ENCODE measurements around a stretch of chr5.

DNA sequence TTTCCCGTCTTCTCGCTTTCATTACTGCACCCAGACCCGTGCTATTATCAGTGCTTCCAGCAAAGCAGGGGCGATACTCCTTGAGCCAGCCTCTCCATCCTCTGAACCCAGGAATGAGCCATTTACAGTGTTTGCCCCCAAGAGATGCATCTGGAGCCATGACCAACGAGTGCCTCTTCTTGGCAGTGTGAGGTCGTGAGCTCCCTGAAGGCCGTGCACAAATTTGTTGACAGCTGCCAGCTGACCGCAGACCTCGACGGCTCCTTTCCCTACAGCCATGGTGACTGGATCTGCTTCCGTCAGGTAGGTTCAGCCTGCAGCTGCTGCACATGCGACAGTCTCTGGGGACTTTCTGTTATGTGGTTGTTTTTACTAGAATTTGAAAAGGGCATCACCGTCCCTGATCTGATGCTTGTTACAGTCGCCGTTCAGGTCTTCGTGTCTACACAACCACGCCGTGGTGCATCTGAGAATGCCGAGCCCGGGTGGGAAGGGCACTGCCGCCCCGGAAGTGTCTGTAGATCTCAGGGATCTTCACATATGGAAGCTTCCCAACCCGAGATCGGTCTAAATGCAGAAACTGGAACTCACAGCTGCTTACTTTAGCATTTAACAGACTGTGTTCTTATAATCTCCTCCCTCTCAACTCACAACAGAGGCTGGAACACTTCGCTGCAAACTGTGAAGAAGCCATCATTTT lies 36.5 kb upstream of the LRRC14B start:
- RAMPAGE, long total RNA: no peak
- RRBS: no CpG with 5 or more reads among the region's 25 CpGs

GRCh38 chr5:168467-168727 lies 22.9 kb upstream of the LRRC14B start:
- RAMPAGE, long total RNA: no peak
- RRBS: no CpG with 5 or more reads among the region's 5 CpGs

DNA sequence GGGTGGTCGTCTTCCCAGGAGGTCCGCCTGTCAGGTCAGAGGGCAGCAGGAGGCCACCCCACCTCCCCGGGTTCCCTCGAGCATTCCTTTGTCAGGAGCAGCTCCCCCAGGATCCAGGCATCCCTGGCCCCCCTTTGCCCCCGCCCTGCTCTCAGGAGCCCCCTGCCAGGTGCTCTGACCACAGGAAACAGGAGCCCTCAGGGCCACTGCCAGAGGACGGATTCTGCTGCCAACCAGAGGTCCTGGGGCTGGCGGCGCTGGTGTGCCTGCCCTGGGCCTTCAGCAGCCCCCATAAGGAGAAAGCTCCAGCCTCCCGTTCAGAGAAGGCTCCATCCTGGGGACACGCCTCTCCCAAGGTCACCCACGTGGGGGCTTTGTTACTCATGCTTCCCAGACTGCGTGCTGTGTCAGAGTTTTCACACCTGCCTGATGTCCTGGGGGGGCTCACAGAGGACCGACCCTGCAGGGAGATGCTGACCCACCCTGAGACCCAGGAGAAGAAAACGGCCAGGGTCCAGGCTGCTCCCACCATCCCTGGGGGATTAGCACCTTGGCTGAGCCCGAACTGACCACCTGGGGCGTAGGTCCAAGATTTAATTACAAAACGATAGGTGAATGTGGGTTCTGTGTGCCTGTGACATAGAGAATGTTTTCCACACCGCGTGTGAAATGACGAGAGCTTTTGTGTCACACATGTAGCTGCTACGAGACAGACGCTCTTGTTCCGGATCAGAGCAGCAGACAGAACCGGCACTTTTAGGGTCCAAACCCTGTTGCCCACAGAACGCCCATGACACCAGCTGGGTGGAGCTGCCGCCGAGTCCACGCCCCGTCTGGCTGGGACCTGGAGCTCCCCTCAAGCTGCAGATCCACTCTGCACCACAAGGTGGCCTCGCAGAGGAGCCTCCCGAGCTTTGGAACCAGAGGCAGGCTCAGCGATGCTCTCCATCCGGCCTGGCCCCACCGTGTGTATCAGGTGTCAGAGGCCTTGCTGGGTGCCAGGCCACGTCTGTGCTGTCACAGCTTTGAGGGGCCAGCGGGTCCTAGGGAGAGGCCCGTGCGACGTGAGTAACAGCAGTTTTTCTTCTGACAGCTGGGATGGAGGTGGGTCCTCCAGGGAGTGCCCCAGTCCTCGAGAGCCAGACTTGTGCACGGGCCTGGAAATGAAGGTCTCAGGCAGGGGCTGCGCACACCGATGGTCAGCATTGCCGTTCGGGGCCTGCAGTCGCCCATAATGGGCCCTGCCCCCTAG lies 3.0 kb upstream of the LRRC14B start:
- RAMPAGE, long total RNA: no peak
- RRBS: no CpG with 5 or more reads among the region's 46 CpGs

- RAMPAGE, long total RNA: no peak
- RRBS: 31% methylated on average over 11 of the region's 50 CpGs
Observed at GRCh38 chr5:322389-323029, 995 bp downstream of the AHRR start.

GRCh38 chr5:532471-533252 lies 8.4 kb upstream of the SLC9A3 start:
- RAMPAGE, long total RNA: no peak
- RRBS: 18% methylated on average over 4 of the region's 27 CpGs

DNA sequence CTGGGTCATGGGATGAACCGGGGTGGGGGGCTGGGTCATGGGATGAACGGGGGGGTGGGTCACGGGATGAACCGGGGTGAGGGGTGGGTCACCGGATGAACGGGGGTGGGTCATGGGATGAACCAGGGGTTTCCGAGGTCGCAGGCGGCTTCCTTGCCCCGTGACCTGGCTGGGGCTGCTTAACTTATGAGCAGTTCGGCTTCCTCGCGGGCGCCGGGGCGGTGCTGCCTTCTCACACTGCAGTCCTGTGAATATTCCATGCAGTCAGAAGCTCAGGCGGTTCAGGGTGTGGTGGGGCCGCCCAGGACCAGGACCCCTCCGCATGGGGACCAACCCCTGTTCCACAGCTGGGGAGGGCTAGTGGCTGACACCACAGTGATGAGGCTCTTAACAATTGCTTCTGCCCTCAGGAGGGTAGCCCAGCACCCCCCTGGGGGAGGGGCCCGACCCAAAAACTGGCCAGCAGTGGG lies 30.8 kb upstream of the SLC9A3 start:
- RAMPAGE, long total RNA: no peak
- RRBS: 96% methylated on average over 8 of the region's 20 CpGs

- RAMPAGE, long total RNA: no peak
- RRBS: no CpG with 5 or more reads among the region's 14 CpGs
Observed at GRCh38 chr5:556007-556344, 31.7 kb upstream of the SLC9A3 start.

GRCh38 chr5:692453-693116 lies 567 bp downstream of the TPPP start:
- RAMPAGE, long total RNA: no peak
- RRBS: no CpG with 5 or more reads among the region's 52 CpGs

DNA sequence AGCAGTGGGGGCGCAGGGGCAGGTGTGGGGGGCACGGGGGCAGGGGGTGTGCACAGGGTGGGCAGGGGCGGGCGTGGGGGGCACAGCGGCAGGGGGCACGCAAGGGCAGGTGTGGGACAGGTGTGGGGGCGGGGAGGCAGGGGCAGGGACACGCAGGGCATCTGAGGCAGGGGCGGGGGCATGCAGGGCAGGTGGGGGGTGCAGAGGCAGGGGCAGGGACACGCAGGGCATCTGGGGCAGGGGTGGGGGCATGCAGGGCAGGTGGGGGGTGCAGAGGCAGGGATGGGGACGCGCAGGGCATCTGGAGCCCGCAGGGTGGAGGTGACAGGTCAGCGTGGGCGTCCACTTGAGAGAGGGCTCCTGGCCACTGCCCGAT lies 33.2 kb downstream of the ZDHHC11B start:
- RAMPAGE, long total RNA: no peak
- RRBS: no CpG with 5 or more reads among the region's 16 CpGs

GRCh38 chr5:785334-785744 lies 810 bp upstream of the ZDHHC11B start:
- RAMPAGE, long total RNA: no peak
- RRBS: no CpG with 5 or more reads among the region's 29 CpGs

DNA sequence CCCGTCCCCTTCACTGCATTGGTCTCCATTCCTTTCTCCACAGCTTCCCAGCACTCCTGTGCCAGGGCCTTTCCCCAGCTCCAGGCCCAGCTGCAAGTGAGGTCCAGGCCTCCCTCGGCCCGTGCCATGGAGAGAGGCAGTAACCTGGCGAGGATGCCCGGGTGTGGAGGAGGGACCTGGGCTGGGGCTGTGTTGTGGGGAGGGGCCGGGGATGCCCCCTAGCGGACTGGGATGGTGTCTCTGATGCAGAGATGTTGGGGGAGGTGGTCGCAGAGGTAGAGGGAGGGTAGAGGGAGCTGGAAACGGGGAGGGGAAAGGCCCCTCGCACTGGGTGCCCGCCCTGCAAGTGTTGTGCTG lies 26.2 kb upstream of the NKD2 start:
- RAMPAGE, long total RNA: no peak
- RRBS: 34% methylated on average over 2 of the region's 11 CpGs

DNA sequence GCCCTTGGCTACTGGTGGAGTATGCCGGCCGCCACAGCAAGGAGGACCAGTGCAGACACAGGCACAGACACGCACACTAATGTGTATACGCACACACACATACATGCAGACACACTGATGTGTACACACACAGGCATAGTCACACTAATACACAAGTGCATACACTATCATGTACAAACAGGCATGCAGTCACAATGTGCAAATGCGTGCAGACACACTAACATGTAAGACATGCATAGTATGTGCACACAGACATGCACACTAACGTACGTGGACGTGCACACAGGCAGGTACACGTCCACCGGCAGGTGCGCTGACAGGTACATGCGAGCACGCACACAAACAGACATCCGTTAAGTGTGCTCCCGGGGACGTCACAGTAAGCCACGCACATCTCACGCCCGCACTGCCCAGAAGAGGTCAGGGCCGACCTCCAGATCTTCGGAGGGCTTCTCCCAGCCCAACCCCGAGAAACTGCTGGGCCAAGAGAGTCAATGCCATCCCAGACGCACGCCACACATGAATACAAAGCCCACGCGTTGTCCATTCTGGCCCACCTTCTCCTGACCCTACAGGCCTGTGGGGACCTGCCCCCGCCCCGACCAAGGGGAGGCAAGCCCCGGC lies 46.6 kb downstream of the NKD2 start:
- RAMPAGE, long total RNA: no peak
- RRBS: 98% methylated on average over 6 of the region's 29 CpGs

GRCh38 chr5:1260496-1260962 lies 34.3 kb downstream of the TERT start:
- RAMPAGE, long total RNA: no peak
- RRBS: no CpG with 5 or more reads among the region's 15 CpGs

DNA sequence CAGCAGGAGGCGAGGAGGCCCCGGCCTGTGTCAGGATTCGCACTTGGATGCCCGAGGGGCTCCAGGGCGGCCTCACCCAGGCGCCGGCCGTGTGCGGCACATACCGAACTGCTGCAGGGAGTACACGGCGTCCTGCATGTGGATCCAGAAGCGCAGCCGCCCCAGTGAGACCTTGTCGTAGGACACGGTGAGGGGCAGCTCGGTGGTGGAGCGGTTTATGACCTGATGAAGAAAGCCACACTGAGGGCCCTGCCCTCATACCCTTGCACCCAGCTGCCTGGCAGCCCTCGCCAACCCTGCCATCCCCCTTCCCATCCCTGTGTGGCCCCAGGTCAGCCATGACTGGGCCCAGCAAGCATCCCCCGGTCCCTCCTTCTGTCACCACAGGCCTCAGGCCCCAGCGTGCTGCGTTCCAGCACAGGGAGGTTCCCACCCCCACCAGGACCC lies 9.9 kb downstream of the CLPTM1L start:
- RAMPAGE, long total RNA: no peak
- RRBS: 97% methylated on average over 6 of the region's 22 CpGs

GRCh38 chr5:1437470-1437998 lies 7.7 kb downstream of the SLC6A3 start:
- RAMPAGE, long total RNA: no peak
- RRBS: 87% methylated on average over 1 of the region's 10 CpGs

DNA sequence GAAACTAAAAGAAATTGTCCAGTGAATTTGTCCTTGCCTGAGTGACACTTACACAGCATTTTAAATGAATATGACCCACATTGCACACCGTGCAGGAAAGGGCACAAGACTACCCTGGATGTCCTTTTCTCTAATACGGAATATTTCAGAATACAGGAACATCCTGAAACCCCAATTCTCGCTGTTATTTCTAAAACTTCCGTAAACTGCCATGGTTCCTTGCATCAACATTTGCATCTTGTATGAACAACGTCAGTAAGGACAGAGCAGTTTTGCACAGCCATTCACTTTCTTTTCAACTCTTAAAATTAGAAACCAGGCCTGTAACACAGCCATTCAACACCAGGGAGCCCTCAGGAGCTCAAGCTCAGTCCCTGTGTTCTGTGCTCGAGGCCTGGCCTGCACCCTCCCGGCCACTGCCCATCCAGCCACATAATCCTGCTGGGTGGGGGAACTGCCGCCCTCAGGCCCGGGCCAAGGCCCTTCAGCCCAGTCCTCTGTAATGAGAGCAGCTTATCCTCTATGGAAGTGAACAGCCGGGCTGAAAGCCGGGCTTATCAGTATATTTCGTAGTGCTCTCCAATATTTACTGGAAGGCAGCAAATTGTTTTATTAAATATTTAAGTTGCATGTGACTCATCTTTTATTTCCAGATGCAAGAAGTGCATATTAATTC lies 33.0 kb upstream of the SLC6A3 start:
- RAMPAGE, long total RNA: no peak
- RRBS: 87% methylated on average over 4 of the region's 12 CpGs

DNA sequence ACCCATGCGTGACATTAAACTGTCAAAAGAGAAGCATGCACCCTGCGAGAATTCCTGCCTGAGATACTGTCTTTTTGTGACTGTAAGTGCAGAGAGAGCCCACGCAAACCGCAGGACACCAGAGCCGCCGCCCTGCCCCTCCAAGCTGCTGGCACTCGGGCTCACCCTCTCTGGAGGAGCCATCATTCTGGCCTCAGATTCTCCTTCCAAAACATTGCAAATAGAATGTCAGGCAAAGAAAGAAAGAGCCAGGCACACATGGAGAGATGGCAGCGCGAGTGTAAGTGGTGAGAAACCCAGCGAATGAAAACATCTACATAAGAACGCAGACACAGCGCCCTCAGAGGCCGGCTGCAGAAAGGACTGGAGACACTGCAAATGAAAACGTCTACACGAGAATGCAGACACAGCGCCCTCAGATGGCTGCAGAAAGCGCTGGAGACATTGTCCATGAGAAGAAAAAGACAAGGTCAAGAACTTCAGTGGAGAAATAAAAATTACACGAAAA lies 117.7 kb upstream of the LPCAT1 start:
- RAMPAGE, long total RNA: no peak
- RRBS: no CpG with 5 or more reads among the region's 18 CpGs

- RAMPAGE, long total RNA: no peak
- RRBS: no CpG with 5 or more reads among the region's 14 CpGs
Observed at GRCh38 chr5:1668229-1668679, 131.4 kb downstream of the MRPL36 start.

- RAMPAGE, long total RNA: no peak
- RRBS: 91% methylated on average over 4 of the region's 18 CpGs
Observed at GRCh38 chr5:1794355-1794823, 5.2 kb downstream of the MRPL36 start.

- RAMPAGE, long total RNA: no peak
- RRBS: 2% methylated on average over 12 of the region's 28 CpGs
Observed at GRCh38 chr5:1801559-1801884, 315 bp downstream of the NDUFS6 start.